Caco-2 (cell line): ENCODE results near the genes OR5A1, OR10V1, MS4A4E, MS4A1 and MS4A12.

DNA sequence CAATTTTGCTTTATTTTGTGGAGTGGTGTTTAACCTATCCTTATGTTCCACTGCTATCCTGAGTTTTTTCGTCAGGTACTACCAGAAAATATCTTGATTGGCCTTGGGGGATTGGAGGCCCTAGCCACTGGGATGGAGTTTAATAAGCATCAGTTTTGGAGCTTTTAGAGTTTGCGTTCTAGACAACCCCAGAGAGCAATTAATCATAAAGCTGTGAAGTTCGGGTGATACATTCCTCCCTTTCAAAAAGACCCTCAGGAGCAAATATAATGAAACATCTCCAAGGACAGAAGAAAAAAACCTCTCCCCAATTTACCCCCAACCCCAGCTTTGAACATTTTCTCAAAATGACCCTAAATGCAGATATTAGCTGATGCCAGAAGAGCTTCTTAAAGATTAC is at the start of gene OR5A1:
OR5A1 (plus strand) TSS at position 270 of the 400 bp plus-strand sequence.
- PRO-cap: no peak
- RRBS: no CpG with 5 or more reads among the region's 3 CpGs

GRCh38 chr11:59547640-59548456 is 36.5 kb downstream of the OR4D9 start:
- PRO-cap: no peak
- RRBS: no CpG with 5 or more reads among the region's 3 CpGs

GRCh38 chr11:59551568-59551963 is 40.2 kb downstream of the OR4D9 start:
- PRO-cap: no peak
- RRBS: no CpG with 5 or more reads among the region's 10 CpGs

- PRO-cap: no peak
- RRBS: no CpG with 5 or more reads among the region's 1 CpG
These were observed 11.9 kb downstream of the OSBP start for GRCh38 chr11:59603728-59604107.

GRCh38 chr11:59713661-59714249 is at the start of gene OR10V1:
OR10V1 (minus strand) TSS chr11:59713845.
- PRO-cap: no peak
- RRBS: no CpG with 5 or more reads among the region's 3 CpGs

DNA sequence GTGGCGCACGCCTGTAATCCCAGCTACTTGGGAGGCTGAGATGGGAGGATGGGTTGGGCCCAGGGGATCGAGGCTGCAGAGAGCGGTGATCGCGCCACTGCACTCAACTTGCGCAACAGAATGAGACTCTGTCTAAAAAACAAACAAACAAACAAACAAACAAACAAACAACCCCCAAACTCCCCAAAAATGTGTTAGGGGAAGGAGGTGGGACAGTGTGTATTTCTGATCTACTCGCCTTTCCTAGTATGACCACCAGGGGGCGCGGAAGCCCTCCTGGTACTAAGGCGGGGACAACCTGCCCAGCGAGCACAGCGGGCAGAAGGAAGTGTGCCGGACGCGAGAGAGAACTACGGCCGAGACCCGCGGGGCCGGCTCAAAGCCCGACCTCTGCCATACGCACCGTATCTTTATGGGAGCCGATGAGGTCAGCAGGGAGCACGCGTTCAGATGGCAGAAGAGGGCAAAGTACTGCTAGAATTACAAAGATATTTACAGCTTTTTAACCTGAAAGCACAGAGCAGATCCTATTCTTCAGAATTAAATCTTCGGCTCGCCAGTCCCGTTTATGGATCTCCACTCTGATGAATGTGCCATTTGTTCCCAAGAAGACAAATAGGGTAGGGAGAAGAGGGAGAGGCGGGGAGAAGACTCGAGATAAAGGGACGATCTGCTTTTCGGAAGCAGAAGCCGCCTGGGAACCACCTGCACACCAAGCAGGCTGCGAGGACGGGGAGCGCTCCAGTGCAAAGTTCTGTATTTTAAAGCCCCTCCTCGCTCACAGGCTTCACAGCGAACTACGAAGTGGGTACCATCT is 1.1 kb upstream of the STX3 start:
- PRO-cap: unidirectional peak, plus-strand start at position 321 of the sequence; unidirectional peak, plus-strand start at position 686 of the sequence
- RRBS: no CpG with 5 or more reads among the region's 41 CpGs

- PRO-cap: no peak
- RRBS: no CpG with 5 or more reads among the region's 1 CpG
These were observed 1.2 kb downstream of the STX3 start for GRCh38 chr11:59756410-59756657.

DNA sequence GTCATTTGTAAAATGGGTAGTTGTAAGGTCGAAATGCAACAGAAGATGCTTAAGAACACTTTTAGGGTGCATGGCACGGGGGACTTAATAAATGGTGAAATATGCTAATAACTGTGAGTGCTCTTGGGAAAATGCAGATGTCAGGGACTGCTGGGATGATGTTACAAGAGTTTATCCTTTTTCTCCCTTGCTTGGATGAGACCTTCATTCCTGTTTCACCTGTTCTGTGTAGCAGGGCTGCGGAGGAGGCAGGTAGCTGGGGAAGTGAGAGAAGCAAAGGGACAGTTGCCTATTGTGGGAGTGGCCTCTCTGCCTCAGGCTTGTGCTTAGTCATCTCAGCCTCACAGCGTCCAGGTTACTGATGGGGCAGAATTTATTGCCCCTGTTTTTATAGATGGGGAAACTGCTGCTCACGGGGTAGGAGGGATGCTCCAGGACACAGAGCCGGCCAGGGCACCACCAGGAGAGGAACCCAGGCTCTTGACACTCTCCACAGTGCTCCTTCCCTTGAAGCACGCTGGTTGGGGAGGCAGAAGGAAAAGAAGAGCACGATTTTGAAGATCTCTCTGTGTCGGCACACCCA is 1.7 kb downstream of the STX3 start:
- PRO-cap: no peak
- RRBS: no CpG with 5 or more reads among the region's 9 CpGs

GRCh38 chr11:59800604-59801520 is 9.7 kb downstream of the MRPL16 start:
- PRO-cap: no peak
- RRBS: no CpG with 5 or more reads among the region's 5 CpGs

- PRO-cap: no peak
- RRBS: no CpG with 5 or more reads among the region's 4 CpGs
These were observed 1.2 kb downstream of the MS4A4E start for GRCh38 chr11:60241675-60242284.

DNA sequence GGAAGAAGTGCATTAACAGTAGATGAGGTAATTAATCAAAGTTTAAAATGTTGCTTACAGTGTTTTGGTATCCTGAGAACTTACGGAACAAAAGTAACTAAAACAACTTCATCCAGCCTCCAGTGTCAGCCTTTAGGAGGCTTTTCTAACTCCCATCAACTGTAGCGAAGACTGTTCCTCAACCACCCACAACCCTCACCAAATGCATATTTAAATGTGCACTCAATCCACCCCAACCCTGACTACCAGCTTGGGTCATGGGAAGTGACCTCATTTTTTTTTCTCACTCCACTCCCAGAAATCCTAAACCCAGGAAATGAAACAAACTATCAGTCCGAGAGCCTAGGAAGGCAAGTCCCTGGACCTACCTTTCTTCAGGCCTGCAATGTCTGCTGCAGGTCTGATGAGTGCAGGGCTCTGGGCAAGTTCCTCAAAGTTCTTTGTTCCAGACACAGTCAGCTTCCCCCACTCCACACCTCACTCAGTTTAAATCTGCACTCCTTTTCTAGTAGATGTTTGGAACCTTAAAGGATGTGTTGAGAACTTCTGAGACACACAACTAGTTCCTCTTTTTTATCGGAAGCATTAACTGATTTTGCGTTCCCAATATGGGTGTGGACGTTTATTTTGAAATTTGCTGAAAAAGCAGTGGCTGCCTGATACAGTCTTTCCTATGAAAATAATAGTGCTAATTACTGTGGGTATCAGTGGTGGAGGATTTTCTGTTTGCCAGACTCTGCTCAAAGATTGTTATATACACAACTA is at the start of gene MS4A4E:
MS4A4E (minus strand) TSS at position 548 of the 765 bp plus-strand sequence.
- PRO-cap: no peak
- RRBS: no CpG with 5 or more reads among the region's 6 CpGs

GRCh38 chr11:60283206-60283679 is 2.8 kb downstream of the MS4A4A start:
- PRO-cap: no peak
- RRBS: no CpG with 5 or more reads among the region's 3 CpGs

DNA sequence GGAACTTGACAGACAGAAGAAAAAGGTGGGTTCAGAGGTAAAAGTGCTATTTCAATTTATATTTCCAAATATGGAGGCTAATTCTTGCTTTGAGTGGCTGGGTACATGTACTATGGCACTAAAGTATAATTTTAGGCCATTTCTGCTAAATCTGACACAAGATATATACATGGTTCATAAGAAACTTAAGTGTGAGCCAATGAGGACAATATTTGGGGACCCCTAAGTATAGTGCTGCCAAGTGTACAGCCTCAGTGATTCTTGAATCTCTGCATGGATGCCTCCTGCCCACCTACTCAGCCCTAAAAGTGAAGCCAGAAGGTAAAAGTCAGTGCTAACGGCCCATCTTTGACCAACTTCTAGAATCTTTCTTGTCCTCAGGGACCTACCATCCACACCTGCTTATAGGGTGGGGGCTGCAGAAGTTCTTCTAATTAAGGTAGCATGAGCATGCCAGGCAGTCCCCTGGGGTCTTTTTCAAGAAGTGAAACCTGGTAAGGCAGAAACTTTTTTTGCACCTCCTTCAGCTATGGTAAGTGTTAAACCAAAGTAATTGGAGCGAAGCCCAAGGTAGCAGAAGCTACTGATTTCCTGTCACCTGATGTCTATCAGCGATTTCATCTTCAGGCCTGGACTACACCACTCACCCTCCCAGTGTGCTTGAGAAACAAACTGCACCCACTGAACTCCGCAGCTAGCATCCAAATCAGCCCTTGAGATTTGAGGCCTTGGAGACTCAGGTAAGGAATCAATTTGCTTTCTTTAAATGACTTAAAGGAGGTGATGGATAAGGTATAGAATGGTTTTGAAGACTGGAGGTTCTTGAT is at the start of gene MS4A1:
MS4A1 (plus strand) TSS at position 642 of the 827 bp plus-strand sequence.
- PRO-cap: no peak
- RRBS: no CpG with 5 or more reads among the region's 4 CpGs

- PRO-cap: no peak
- RRBS: no CpG with 5 or more reads among the region's 2 CpGs
These were observed at the start of gene MS4A12 for GRCh38 chr11:60492695-60492939. MS4A12 (plus strand) TSS chr11:60492778.

DNA sequence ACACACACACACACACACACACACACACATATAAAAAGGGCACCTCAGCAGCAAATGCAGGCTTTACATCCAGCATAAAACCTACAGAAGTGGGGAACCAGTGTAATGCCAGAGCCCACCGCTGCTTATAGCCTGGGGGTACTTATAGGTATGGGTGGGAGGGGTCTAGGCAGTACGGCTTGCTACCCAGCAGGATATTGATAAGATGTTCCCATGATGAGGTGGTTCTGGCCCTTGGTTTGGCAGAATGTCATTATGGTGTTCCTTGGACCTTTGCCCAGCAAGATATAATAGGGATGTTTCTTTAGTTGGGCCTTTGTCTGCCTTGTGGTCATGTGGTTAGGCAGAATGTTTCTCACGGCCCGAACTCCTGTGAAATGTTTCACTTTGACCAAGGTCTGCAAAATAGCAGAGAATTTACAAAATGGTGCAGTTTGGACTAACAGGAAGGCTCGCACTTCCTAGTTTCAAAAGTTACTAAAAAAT is 15.6 kb upstream of the MS4A8 start:
- PRO-cap: no peak
- RRBS: no CpG with 5 or more reads among the region's 5 CpGs

DNA sequence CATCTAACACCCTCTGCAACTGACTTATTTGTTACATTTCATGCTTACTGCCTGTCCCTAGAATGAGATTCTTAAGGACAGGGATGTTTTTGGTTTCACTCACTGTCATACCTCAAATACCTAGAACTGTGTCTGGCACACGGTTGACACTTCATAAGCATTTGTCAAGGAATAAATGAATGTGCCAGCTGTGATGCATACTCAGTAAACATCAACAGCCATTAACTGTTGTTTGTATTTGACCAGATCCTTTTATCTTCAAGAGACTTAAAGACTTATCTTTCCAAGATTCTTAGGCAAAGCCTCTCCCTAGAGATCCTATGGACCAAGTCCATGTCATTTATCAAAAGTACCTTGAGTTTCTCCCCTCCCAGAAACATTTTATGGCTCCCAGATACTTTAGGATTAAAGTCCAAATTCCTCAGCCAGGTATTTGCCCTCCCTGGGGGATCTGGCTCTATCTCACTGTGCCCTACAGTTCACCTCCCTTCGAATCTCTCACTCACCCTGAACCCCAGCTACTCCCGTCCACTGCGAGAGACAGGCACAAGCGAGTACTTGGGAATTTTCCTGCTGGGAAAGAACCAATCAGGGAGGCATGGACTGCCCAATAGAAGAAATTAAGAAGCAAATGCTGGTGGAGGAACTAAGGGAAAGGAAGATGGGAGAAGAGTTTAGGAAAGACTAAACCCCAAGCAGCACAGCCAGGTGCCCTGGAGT is 11.8 kb downstream of the MS4A8 start:
- PRO-cap: unidirectional peak, minus-strand start at position 64 of the sequence; bidirectional peak, plus-strand start at position 527 of the sequence, minus-strand start at position 326 of the sequence
- RRBS: no CpG with 5 or more reads among the region's 5 CpGs

GRCh38 chr11:60776119-60776488 is 9.0 kb upstream of the MS4A10 start:
- PRO-cap: no peak
- RRBS: no CpG with 5 or more reads among the region's 4 CpGs

DNA sequence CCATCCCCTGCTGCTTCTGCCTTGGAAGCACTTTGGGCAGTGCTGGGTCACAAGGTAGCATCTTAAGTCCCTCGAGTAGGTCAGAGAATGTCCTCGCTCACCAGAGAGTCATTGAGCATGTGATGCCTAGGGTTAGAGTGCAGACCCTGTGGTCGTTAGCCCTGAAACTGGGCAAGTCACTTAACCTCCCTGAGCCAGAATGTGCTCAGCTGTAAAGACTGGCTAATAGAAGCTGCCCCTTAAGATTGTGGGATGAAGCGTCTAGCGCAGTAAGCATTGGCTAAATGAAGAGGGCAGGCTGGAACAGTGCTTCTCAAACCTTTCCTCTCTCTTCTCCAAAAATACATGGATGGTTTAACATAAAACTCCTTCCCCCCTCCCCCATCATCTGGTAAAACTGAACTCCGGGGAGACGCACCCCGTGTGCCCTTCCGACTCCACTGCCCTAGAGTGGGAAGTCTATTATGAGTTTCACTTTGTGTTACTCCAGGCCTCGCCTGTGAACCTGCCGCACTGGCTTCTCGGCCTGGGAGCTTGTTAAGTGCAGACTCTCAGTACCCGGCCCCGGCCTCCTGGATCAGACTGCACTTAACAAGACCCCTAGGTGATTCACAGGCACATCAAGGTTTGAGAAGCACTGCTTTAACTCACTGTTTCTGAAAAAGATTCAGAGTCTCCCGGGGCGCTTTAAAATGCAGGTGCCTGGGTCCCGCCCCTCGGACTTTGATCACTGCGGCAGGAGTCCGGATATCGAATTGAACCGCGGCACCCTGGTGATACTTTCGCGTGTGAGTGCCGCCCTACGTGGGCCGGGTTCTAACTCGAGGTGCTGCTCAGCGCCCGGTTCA is 3.8 kb downstream of the PTGDR2 start:
- PRO-cap: unidirectional peak, plus-strand start at position 484 of the sequence; unidirectional peak, plus-strand start at position 554 of the sequence; bidirectional peak, plus-strand start at position 779 of the sequence, minus-strand start at position 667 of the sequence
- RRBS: 5% methylated on average over 16 of the region's 31 CpGs

DNA sequence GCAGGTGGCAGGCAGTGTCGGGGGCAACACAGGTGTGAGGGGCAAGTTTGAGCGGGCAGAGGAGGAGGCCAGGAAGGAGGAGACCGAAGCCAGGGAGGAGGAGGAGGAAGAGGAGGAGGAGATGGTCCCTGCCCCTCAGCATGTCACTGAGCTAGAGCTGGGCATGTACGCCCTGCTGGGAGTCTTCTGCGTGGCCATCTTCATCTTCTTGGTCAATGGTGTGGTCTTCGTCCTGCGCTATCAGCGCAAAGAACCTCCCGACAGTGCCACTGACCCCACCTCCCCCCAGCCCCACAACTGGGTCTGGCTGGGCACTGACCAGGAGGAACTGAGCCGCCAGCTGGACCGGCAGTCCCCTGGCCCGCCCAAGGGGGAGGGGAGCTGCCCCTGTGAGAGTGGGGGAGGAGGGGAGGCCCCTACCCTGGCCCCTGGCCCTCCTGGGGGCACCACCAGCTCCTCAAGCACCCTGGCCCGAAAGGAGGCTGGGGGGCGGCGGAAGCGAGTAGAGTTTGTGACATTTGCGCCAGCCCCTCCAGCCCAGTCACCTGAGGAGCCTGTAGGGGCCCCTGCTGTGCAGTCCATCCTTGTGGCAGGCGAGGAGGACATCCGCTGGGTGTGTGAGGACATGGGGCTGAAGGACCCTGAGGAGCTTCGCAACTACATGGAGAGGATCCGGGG is 12.1 kb downstream of the TMEM132A start:
- PRO-cap: no peak
- RRBS: no CpG with 5 or more reads among the region's 21 CpGs

DNA sequence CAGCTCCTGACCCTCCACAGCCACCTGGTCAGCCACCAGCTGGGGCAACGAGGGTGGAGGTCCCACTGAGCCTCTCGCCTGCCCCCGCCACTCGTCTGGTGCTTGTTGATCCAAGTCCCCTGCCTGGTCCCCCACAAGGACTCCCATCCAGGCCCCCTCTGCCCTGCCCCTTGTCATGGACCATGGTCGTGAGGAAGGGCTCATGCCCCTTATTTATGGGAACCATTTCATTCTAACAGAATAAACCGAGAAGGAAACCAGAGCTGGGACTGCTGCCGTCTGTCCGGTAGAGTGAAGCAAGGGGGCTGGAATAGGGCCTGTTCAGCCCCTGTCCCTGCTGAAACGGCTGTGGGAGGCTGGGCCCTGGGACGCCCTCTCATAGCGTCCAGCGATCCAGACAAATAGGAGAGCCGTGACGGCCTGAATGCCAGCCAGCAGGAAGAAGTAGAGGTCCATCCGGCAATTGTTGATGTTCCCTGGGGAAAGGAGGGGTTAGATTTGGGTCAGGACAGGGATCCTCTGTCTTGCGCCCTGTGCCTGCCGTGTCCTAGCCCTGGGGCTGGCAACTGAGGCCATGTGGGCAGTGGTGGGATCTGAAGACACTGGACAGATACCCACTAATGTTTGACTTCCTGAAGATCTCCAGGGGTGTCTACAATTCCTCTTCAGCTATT is 12.8 kb downstream of the TMEM132A start:
- PRO-cap: no peak
- RRBS: no CpG with 5 or more reads among the region's 17 CpGs